Measurements from ENCODE around the gene VPS13C.

DNA sequence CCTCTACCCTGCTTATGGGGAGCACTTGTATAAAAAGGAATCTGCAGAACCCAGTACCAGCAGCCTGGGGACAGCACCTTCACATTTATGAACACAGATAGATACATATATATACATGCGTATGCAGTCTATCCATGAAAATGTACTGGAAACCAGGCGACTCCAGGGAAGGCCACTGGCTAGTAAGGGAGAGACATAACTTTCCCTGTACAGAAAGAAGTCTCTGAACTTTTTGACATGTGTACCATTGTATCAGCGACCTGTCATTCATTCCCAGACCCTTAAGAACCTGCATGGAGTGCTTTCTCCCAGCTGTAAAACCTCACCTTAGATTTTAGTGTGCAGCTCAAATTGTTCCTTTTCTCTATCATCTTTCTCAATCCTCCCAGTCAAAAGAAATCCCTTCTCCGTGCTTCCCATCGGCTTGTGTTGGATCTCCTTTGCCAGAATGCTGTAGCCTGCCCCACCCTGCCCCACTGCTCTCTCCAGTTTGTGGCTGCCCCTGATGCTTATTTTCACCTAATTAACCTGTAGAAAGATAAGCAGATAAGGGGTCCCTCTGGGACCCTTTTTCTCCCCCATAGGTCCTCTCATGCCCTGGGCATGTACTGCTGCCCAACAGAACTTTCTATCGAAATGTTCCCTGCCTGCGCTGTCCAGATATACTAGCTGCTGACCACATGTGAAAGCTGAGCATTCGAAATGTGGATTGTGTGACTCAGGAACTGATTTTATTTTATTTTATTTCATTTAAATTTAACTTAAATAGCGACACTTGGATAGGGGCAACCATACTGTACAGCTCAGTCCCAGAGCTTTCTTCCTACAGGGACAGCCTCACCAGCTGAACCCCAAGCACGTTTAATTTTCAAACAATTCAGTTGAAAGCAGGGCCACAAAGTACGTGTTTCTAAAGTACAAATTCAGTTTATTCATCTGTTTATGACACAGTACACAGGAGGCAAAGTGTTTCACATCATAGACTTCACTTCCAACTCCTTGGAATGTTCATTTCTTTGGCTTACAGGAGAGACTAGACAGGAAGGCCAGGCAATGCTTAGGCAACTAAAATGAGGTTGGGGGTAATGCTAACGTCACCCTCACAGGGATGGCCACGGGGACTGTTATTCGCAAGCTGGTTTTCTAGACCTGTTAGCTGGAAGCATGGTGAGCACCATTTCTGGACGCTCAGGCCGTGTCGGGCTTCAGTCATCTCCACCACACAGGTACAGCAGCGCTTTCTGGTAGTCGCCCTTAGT, 50.9 kb downstream of the ANXA2 start:
- RRBS: no CpG with 5 or more reads among the region's 19 CpGs

DNA sequence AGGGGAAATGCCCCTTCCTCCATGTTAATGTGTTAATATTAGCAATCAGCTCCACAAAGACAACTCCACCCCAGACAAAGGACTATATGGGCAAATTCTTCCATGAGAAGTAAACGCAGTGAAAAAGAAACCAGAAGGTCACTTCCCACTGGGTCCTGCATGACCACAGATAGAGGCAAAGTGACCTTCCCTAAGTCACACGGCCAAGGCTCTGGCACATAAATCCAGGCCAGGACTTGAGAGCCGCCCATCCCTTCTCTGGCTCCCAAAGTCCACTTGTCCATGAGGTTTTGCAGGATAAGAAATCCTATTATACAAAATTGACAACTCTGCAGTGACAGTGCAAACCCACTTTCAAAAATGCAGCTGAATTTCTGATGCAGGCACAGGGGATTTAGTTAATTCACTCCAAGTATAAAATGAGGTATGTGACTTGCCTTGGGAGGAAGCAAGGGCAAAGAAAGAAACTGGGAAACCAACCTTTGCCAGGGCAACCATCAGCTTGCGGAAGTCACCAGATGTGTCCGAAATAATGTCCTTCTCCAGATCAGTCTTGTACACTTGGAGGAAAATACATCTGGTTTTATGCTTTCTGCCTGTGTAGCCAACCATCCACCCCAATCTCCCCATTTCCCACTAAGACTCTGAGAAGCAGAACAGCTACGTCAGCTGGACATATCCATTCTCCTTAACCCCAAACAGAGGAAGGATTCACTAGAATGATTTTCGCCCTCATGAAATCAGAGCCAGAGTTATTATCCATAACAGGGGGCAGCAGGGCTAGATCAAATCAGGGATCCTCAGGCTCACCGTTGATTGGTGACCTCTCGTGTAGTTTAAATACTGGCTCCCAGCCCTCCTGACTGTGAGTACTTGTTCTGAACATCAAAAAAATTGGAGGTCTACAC, 42.1 kb downstream of the ANXA2 start:
- RRBS: no CpG with 5 or more reads among the region's 9 CpGs

DNA sequence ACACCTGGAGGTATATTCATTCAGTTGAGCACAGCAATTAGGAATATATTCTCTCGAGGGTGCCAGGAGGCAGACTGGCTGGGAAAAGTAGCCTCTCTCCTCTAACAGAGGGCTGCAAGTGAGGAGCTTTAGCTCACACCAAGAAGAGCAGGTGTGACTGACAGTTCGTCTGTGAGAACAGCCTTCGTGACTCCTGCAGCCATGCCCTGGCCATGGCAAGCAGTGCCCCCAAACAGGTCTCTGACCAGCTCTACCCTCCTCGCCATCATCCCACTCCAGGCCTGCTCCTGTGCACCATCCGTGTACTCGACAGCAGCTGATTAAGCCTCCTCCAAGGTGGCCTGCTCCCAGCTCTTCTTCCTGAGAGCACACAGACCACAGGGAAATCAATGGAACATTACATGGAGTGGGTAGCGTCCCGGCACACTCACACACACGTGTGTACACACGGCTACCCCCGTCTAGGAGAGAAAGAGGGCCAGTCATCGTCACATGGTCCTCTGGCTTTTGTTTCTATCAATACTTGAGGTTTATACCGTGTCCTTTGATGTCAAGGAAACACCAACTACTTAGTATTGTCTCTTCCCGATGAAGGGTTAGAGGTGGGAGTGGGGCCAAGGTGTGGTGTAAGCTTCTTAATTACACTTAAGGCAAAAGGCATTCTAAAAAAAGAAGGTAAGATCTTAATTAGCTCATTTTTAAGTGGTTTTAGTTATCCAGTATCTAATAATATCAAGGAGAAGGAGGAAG, 21.1 kb downstream of the ANXA2 start:
- RRBS: no CpG with 5 or more reads among the region's 14 CpGs

DNA sequence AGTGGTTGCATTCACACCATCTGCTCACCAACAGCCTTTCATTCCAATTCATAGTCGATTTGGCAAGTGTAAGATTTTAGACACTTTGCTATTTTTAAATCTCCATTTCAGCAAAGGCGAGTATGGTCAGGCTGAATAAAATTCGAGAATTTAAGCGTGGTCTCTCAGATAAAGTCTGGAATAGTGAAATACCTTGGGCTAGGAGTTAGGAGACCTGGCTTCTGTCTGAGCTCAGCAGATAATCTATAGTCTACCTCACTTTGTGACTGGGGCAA, 29.0 kb upstream of the ICE2 start:
- RRBS: no CpG with 5 or more reads among the region's 4 CpGs

DNA sequence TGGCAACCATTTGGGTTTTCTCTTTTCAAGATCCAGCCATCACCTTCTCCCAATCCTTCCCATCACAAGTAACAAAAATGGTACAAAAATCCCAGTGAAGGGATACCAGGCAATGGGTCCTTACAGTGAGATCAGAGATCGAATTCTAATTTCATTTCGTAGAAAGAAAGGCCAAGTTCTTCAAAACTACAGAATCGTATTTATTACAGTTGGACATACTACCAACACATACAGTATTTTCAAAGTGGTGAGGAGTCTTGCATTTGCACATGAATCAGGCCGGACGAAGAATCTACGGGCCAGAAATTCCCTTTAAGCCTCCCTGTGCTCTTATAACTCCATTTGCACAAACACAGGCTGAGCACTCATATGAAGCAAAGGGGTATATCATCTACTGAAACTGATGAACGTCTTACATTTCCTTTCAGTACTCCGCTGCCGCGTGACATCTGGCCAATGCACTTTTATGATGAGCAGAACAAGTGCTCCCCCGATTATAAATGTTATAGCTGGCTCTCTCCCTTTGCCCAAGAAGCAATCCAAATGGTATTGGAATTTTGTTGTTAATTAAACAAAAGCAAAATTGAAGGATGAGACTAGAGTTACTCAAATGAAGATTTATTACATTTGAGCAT, 110.2 kb upstream of the ICE2 start:
- RRBS: no CpG with 5 or more reads among the region's 11 CpGs

GRCh38 chr15:60647917-60648149, 168.9 kb upstream of the ICE2 start:
- RRBS: no CpG with 5 or more reads among the region's 4 CpGs

DNA sequence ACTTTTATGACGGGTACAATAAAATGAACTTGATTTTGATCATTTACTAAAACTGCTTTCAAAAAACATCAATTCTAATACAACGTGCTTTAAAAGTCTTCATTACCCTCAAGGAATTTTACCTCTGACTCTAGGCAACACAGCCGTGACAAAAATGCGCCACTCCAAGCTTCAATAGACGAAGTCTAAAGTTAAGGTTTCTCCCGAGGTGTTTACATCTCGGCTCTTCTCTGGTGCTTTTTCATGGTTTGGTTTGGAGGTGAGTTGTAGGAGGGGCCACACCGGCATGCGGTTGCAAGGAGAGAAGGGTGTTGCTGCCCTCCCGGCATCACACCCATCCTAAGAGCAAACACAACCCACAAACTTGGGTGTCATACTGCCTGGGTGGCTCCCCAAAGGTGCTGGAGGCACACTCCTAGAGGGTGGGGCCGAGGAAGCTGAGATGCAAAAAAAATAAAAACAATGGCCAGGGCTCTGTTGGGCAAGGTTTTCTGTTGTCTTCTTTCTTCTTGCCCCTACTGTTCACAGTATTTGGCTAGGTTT, 225.1 kb upstream of the ICE2 start:
- RRBS: 97% methylated on average over 2 of the region's 11 CpGs

DNA sequence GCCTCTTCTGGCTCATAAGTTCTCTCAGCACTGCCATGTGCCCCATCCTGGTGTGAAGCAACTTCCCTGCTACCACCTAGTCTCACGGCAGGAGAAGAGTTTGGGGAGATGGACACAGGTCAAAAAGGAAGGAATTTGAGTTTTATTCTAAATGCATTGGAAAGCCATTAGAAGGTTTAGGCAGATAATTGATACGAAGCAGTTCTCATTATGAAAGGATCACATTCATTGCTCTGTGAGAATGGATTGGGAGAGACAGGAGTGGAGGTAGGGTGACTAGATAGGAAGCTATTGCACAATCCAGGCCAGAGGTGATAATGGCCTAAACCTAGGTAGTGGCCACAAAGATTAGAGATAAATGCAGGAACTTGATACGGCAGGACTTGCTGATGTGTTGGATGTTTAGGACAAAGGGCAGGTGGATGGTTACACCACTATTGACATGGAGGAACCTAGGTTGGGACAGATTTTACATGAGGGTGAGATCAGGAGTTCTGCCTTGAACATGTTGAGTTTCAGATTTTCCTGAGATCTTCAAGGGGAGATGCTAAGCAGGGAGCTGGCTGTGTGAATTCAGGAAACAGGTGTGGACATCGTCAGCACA, 173.1 kb upstream of the RORA start:
- RRBS: no CpG with 5 or more reads among the region's 4 CpGs

DNA sequence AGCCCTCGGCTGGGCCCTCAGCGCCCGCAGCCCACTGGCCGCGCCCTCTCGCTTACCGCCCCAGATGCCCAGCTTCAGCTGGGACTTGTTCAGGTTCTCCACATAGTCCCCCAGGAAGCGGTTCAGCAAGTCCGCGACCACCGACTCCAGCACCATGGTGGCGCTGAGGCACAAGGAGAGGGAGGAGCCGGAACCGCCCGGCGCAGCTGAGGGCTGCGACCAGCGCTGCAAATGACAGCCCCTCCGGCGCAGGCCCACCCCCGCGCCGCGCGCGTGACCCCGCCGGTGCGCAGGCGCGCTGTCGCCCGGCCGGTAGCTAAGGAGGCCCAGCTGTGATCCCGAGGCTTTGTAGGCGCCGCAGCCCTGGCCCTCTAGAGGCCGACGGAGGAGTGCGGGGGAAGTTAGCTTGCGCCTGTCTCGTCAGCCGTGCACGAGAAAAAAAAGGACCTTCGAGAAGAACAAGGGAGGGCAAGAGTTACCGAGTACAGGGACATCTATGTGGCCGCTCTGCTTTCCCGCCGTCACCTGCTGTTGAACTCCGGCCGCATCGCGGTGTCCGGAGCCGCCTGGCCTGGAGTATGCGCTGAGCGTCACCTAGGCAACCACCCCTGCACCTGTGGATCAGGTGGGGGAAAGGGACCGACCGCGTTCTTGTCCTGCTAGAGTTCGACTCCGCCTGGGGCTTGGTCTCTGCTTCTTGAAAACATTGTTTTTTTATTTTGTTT, at the start of gene VPS13C:
Gene VPS13C, minus strand, starts transcription at position 229 of the 725 bp plus-strand sequence.
- RRBS: 2% methylated on average over 14 of the region's 62 CpGs

DNA sequence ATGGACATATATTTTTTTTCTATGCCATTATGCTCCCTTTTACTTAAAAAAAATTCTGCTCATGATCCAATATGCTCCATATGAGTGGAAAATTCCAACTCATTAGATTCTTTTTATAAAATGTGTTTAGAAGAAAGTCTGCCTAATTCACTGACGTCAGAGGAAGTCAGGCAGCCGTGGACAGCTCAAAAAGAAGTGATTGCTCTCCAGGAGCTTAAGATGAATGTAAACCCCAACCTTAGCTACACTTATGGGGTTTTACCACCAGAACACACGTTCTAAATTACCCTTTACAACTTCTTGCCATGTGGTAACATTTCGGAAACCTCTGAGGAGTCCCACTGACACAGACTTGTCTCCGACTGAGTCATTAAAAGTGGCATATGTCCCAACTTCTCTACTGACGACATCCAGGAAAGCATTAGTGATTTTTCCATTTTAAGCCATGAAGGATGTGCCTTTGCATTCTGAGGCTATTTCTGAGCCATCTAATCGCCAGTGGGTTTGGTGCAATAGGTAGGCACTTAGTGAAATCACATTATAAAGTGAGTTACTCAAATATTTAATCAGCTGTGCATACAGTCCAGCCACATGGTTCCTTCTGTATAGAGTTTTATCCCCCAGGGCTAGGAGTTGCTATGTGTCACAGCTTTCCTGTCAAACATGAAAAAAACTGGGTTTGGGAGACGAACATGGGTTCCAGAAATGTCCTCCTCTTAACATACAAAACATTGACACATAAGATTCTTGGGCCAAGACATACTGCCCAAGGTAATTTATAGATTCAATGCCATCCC, 32.4 kb downstream of the C2CD4A start:
- RRBS: no CpG with 5 or more reads among the region's 8 CpGs

DNA sequence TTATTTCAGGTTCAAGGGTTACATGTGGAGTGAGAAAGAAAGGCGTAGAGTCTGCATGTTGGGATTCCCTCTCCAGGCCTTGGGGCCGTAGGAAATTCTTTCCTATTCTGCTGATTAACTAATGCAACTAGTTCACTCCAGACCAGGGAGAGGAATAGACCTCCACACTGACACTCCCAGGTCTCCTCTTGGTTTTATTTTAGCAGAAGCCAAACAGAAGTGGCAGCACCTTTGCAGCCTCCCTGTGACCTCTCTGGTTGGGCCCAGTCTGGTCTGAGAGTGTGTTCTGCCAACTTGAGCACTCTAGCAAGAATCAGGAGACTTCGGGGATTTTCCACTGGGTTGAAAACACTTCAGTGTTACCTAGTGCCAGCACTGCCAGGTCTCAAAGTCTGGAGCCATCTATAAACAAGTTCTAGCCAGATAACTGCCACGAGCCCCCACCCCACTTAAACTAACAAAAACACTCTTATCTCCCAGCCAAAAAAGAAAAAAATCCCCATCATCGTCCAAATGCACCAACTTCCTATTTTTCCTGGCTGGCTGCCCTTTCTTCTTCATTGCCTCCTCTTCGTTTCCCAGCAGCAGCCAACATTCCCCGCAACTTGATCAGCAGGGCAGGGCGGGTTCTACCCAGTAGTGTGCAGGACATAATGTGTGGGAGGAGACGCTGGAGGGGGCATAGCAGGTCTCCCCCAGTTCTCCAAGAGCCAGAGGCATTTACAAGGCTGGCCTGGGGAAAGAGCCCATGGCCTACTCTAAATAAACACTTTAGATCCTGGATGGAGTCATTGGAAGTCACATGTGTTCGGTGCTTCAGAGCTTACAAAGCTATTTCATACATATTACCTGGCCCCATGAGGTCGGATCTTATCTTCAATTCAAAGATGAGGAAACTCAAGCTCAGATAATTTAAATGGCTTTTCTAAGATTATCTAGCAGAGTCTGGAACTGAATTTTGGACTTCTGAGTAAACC, 29.5 kb downstream of the C2CD4B start:
- RRBS: no CpG with 5 or more reads among the region's 11 CpGs

- RRBS: 84% methylated on average over 1 of the region's 6 CpGs
Measured at GRCh38 chr15:62288681-62289135, 101.6 kb upstream of the TLN2 start.

DNA sequence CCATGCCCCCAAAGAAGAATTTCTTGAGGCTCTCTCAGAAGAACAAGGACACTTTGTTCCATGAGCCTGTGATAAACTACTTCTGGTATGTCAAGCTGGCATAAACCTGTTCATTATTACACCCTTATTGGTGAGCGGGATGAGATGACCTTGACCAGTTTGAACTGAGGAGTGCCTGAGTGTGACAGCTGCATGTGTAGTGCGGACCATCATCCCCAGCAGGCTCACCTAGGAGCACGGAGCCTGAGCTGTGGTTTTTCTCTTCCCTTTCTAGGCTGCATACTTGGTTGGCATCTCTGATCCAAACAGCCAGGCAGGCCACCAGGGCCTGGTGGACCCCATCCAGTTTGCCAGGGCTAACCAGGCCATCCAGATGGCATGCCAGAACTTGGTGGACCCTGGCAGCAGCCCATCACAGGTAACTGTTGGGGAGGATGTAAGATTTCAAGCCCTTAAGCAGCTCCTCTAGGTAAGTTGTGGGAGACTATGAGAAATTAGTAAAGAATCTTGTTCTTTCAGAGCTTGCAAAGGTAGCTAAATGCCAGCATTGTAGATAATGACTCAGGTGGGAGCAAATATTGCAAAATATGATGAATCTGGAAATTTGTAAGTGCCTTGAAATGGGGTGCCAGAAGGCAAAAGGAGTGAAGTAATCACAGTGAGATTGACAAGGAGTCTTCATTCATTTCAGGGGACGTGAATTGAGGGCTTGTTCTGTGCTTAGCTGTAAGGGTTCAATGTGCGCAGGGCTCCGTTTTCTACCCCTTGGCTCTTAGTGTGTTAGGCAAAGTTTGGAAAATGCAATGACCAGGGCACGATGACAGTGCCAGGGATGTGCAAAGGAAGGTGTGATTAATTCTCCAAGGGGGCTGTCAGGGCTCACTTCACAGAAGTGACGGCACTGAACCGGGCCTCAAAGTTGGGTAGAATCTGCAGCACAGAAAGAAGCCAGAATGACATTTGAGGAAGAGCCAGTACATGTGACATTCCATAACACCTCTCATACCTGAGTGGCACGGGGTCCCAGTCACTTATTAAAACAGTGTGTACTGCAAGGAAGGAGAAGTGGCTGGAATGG, 288.7 kb upstream of the TPM1 start:
- RRBS: no CpG with 5 or more reads among the region's 10 CpGs

- RRBS: no CpG with 5 or more reads among the region's 9 CpGs
Measured at GRCh38 chr15:62857367-62858083, 185.0 kb upstream of the TPM1 start.

- RRBS: no CpG with 5 or more reads among the region's 11 CpGs
Measured at GRCh38 chr15:62961044-62961640, 81.4 kb upstream of the TPM1 start.

- RRBS: no CpG with 5 or more reads among the region's 8 CpGs
Measured at GRCh38 chr15:63040579-63041162, 1.9 kb upstream of the TPM1 start.

DNA sequence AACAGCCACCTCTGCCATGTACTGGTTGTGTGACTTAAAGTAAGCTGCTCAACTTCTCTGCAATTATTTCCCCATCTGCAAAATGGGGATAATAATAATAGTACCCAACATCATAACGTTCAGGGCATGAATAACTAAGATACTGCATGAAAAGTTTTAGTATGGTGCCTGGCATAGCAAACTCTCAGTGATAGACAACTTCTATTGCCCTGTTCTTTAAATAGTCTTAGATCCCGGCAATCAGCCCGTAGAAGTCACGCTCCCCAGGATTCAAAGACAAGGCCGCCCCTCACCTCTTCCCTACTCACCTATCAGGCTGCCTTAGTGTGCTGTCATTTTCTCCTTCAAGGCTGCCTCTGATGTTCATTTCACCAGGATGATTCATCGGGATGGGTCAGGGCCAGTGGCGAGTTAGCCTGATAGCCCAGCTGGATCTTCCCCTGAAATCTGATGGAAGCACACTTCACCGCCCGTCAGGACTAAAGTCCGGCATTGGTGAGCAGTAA, 37.3 kb downstream of the TPM1 start:
- RRBS: no CpG with 5 or more reads among the region's 10 CpGs

DNA sequence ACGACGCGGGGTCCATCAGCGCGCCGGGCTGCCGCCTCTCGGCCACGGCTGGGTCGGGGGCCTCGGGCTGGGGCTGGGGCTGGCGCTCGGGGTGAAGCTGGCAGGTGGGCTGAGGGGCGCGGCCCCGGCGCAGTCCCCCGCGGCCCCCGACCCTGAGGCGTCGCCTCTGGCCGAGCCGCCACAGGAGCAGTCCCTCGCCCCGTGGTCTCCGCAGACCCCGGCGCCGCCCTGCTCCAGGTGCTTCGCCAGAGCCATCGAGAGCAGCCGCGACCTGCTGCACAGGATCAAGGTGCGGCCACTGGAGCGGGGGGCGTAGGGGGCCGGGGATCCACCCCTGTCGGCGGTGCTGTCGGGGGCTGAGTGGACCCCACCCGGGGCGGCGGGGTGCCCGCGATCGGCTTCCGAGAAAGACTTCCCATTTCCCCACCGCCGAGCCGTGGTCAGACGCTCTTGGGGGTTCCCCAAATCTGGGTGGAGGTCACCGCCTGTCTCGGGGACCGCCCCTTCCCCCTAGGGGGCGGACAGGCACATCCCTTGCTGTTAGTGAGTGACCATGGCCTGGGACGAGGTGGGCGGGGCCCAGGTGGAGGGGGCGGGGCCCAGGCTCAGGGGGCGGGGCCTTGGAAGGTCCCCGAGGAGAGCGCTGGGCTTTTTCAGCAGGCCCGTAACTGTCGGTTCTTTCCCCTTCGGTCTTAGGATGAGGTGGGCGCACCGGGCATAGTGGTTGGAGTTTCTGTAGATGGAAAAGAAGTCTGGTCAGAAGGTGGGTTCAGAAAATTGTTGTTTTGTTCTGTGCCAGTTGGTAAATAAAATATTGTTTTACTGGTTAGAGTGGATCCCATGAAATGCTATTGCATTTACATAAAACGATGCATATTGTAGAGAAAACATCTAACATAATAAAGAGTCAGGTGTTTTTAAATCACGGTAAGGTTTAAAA, 549 bp downstream of the LACTB start:
- RRBS: 2% methylated on average over 23 of the region's 69 CpGs

DNA sequence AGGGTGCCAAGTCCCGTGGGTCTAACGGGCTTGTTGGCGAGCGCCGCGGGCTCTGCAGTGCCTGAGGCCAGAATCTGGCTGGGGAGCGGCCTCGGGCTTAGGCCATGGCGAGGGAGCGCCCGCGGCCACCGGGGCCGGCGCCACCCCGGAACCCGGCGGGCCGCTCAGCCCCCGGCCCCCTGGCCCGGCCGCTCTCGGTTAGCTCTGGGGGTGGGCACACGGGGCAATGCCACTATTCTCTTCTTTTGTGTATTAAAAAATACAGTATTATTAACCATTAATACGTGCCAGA, 297 bp upstream of the RPS27L start:
- RRBS: no CpG with 5 or more reads among the region's 25 CpGs